Sigmoid colon (tissue), 4 donors: Measurements from ENCODE around the gene HACD2.

GRCh38 chr3:123383960-123384503 lies 64.9 kb downstream of the ADCY5 start:
- PRO-cap = unidirectional peak, minus-strand start at chr3:123384082
- RAMPAGE, long total RNA, 4 experiments = no peak in any of the 4 experiments

DNA sequence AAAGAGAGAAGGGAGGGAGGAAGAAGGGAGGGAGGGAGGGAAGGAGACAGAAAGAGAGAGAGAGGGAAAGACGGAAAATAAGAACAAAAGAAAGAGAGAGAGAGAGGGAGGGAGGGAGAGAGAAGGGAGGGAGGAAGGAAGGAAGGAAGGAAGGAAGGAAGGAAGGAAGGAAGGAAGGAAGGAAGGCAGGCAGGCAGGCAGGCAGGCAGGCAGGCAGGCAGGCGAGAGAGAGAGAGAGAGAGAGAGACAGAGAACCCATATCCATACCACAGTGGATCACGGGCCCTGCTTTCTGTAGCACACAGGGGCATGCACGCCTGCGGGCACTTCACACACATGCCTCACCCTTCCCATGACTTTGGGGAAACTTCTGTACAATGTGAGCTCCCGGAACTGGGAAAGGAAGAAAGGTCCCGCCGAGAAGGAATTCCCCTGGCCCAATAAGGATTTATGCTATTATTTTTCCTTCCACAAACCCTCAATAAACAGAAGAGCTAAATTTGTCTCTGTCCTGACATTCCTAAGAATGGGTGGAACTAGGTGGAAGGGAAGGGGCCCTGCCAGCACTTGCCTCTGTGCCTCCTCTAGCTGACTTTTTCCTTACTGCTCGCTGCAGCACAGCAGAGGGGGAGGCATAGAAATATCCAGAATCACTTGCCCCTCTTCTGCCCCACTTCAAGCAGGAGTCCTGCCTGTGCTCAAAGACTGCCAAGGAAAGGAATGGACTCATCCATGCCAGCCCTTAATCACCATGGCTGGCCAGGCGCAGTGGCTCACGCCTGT lies 52.1 kb downstream of the ADCY5 start:
- PRO-cap = no peak
- RAMPAGE, long total RNA, 4 experiments = no peak in any of the 4 experiments

DNA sequence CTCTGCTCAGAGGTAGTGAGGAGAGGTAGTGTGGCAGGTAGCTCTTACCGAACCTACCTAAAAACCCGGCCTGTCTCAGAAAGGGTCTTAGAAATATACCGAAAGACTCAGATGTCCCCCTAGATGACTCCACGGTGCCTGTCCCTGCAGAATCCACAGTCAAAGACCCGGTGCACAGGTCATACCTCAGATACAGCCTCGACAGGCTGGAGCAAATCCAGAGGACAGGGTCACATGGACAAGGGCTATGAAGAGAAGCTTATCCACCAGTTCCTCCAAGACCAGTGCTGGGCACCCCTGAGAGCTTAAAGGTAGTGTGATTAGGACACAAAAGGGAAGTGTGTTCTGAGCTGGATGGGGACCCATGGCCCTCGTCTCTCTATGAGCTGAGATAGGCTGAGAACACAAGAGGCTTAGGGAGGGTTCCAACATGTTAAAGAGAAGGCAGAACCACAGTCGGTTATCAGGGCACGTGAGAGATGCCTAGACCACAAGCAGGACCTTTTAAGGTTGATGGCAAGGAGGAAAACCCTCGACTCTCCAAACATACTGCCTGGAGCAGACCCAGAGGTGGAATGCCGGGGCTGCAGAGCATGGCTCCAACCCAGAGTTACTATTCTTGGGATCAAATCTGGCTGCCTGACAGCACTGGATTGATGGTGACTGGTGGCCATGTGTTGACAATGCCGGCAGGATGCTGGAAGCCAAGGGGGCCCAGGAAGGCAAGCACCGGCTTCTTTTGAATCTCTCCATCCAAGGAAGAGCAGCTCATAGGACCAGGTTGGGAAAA lies 46.9 kb downstream of the ADCY5 start:
- PRO-cap = no peak
- RAMPAGE, long total RNA, 4 experiments = no peak in any of the 4 experiments

DNA sequence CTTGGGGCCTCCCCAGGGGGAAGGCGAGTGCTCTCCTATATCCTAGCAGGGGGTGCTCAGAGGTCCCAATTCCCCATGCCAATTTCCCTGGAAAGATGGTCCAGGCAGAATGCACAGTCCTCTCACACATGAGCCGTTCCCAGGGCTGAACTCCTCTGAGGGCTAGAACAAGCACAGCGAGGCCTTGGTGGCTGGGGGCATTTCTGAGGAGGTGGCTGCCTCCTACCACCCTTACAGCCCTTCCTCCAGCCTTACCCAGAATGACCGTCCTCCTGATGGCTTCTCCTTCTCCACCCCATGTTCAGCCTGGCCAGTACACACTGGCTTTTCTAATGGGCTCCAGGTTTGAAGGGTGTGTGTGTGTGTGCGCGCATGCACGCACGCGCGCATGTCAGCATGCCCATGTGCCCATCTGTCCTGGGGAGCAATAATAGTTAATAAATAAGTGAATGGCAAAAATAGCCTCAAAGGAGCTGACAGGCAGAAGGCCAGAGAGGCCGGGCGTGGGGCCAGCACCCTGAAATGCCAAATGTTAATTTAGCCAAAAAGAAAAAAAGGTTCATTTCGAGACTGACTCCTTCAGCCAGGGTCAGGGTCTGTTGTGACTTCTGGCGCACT lies 24.4 kb downstream of the ADCY5 start:
- PRO-cap = no peak
- RAMPAGE, long total RNA, 4 experiments = no peak in any of the 4 experiments

GRCh38 chr3:123432799-123433685 lies 15.8 kb downstream of the ADCY5 start:
- PRO-cap = no peak
- RAMPAGE, long total RNA, 4 experiments = no peak in any of the 4 experiments

- PRO-cap = unidirectional peak, minus-strand start at chr3:123585004
- RAMPAGE, long total RNA, 4 experiments = start-site peak on the minus strand in 2 of 4 experiments, at chr3:123585030-123585104 at its widest, 25 to 74 reads per replicate
Observed at GRCh38 chr3:123584548-123585113, at the start of gene HACD2. TSS of gene HACD2 (minus strand) at chr3:123585053.

DNA sequence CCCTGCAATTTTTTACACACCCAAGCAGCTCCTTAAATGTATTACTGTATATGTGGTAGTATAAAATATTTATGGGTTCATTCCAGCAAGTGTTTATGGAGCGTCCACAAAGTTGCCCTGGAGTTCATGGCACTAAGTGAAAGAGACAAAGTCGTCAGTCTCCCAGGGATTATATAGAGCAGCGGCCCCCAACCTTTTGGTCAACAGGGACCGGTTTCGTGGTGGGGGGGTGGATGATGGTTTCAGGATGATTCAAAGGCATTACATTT lies 1.1 kb upstream of the HACD2 start:
- PRO-cap = no peak
- RAMPAGE, long total RNA, 4 experiments = no peak in any of the 4 experiments

DNA sequence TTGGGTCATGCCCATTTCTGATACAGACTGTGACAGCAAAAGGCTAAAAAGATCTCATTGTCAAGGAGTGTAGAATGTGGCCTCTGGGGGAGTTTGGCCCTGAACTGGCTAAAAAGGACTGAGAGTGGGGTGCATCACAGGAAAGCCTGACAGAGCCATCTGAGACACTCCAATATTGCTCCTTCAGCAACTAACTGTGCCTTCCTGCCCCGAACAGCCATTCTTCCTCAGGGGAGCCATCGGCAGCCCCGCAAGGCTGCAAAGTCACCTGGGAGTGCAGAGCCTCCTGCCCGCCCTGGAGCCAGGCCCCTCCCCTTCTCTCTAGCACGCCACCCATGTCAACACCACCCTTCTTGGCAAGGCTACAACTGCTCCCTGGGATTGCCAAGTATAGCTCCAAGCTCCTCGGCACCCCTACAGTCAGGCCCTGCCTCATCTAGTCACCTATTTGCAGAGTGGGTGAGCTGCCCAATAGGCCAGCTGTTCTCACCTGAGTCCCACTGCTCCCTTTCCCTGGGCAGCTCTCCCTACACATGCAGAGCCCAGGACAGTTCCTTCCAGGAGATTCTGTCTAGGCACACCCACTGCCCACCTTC lies 43.4 kb upstream of the HACD2 start:
- PRO-cap = no peak
- RAMPAGE, long total RNA, 4 experiments = no peak in any of the 4 experiments

DNA sequence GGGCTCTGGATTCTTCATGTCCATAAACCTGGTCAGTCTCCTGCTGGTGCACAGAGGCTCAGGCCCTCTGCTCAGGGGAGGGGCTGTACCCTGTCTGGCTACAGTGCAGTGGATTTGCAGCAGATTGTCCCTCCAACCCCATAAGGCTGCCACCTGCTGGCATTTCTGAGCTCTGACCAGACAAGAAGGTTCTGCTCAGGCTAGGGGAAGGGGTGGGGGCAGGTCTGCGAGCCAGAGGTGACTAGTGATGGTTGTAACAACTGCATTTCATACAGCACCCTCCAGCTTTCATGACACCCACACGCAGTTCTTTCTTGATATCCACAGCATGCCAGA lies 117.2 kb upstream of the HACD2 start:
- PRO-cap = no peak
- RAMPAGE, long total RNA, 4 experiments = no peak in any of the 4 experiments

GRCh38 chr3:124092721-124093288 lies 59.6 kb downstream of the KALRN start:
- PRO-cap = no peak
- RAMPAGE, long total RNA, 4 experiments = no peak in any of the 4 experiments

- PRO-cap = no peak
- RAMPAGE, long total RNA, 4 experiments = no peak in any of the 4 experiments
Observed at GRCh38 chr3:124157048-124157453, 123.9 kb downstream of the KALRN start.

DNA sequence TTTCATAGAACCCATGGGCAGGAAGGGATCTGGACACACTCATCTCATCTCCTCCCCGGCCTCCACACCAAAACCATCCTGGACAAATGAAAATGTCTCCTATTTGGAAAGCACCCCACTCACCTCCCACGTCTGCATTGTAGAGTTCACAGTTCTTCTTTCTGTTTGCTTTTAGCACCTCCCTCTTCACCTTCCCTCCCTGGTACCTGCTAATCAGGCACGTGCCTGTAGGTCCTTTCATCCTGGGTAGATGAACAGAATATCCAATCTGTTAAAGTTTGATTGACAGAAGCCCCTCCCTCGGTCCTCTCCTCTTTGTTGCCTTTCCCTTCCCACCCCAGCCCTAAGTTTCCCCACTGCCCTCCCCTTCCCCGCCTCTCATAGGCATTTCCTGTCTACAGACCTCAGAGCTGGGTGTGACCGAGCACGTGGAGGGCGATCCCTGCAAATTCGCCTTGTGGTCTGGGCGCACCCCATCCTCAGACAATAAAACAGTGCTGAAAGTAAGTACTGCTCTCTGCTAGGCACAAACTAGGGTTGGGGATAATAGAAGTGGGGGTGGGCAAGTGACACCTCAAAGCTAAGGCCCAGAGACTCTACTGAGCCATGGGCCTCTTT lies 239.2 kb upstream of the UMPS start:
- PRO-cap = no peak
- RAMPAGE, long total RNA, 4 experiments = no peak in any of the 4 experiments

- PRO-cap = no peak
- RAMPAGE, long total RNA, 4 experiments = no peak in any of the 4 experiments
Observed at GRCh38 chr3:124512795-124513557, 217.3 kb upstream of the UMPS start.

- PRO-cap = unidirectional peak, plus-strand start at chr3:124584698
- RAMPAGE, long total RNA, 4 experiments = start-site peak on the plus strand in 3 of 4 experiments, at chr3:124584632-124584731 at its widest, 7 to 24 reads per replicate
Observed at GRCh38 chr3:124584372-124585589, 145.5 kb upstream of the UMPS start.

- PRO-cap = no peak
- RAMPAGE, long total RNA, 4 experiments = start-site peak on the minus strand in 1 of 4 experiments, at chr3:124796797-124796805 at its widest, 21 reads per replicate
Observed at GRCh38 chr3:124796308-124797098, 66.3 kb downstream of the UMPS start.

DNA sequence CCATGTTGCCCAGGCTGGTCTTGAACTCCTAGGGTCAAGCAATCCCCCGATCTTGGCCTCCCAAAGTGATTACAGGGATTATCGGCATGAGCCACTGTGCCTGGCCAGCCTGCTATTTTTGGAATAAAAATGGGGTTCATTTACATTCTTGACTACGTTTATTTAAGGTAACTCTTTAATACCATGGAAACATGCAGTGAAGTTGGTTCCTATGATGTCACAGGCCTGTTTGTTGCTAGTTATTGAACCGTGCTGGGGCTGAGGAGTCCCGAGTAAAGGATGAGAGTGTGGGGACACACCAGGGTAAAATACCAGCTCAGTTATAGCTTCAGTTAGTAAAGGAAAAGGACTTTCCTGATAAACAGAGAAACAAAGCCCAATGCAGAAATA lies 37.4 kb upstream of the MUC13 start:
- PRO-cap = no peak
- RAMPAGE, long total RNA, 4 experiments = no peak in any of the 4 experiments

DNA sequence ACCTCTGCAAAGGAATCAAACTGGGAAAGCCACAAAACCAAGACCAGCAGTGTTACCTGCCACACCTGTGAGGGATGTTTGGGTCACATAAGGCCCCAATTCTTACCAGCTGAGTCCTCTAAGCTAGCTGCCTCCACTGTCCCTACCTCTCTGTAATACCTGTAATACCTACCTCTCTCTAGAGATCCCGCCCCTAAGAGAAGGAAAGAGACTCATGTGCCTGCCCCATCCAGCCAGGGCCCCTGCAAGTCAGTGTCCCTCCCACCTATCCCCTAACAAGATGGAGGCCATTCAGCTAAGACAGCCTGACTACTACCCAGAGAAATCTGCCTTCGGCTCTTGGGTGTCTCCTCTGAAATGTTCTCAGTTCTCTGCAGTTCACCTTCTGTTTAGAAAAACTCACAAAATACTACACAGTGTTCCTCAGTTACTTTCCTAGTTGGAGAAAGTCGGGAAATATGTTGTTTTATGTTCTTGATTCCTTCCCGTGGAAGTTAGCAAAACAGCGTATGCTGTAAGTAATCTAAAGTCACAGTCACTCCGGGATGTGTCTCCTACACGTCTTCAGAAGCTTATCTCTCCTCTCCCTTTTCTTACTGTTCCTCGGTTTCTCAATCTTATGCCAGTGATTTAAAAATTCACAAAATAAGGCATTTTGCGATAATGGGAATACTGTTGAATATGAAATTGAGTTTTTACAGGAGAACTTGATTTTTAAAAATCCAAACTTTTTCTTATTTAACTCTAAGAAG lies 1.9 kb downstream of the HEG1 start:
- PRO-cap = no peak
- RAMPAGE, long total RNA, 4 experiments = no peak in any of the 4 experiments

GRCh38 chr3:125063200-125063728 lies 7.5 kb upstream of the HEG1 start:
- PRO-cap = no peak
- RAMPAGE, long total RNA, 4 experiments = no peak in any of the 4 experiments

GRCh38 chr3:125116662-125117219 lies 60.9 kb upstream of the HEG1 start:
- PRO-cap = no peak
- RAMPAGE, long total RNA, 4 experiments = no peak in any of the 4 experiments

DNA sequence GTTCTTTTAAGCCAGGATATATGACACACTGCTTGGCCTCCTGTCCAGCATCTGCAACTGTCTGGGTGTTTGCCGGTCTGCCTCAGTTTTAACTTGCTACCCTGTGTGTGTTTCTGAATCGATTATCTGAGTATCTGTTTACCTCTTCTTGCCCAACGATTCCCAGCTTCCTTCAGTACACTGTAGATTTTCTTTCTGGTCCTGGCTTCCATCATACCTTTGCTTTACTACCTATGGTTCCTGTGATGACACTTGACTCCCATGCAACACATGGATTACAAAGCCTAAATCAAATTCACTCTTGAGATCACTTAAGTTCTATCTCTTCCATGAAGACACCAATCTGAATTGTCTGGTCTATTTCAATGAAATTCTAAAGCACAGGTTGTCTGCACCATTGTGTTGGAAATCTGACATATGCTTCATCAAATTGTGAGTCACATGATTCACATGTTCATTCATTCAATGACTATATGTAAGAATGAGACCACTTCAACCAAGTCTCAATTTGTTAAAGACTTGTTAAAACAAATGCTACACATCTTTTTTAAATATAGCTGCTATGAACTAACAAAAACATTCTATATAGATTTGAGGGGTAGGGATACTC lies 59.4 kb upstream of the SLC12A8 start:
- PRO-cap = no peak
- RAMPAGE, long total RNA, 4 experiments = no peak in any of the 4 experiments